ENCODE measurements around a stretch of chr11.

GRCh38 chr11:2788105-2789012 lies 97.2 kb downstream of the CDKN1C start:
- RRBS, result no CpG with 5 or more reads among the region's 21 CpGs

GRCh38 chr11:2793841-2794705 lies 91.5 kb downstream of the CDKN1C start:
- RRBS, result no CpG with 5 or more reads among the region's 20 CpGs

DNA sequence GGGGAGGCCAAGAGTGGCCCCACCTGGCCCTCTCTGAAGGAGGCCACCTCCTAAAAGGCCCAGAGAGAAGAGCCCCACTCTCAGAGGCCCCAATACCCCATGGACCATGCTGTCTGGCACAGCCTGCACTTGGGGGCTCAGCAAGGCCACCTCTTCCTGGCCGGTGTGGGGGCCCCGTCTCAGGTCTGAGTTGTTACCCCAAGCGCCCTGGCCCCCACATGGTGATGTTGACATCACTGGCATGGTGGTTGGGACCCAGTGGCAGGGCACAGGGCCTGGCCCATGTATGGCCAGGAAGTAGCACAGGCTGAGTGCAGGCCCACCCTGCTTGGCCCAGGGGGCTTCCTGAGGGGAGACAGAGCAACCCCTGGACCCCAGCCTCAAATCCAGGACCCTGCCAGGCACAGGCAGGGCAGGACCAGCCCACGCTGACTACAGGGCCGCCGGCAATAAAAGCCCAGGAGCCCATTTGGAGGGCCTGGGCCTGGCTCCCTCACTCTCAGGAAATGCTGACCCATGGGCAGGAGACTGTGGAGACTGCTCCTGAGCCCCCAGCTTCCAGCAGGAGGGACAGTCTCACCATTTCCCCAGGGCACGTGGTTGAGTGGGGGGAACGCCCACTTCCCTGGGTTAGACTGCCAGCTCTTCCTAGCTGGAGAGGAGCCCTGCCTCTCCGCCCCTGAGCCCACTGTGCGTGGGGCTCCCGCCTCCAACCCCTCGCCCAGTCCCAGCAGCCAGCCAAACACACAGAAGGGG lies 37.4 kb downstream of the CDKN1C start:
- RRBS, result no CpG with 5 or more reads among the region's 12 CpGs

DNA sequence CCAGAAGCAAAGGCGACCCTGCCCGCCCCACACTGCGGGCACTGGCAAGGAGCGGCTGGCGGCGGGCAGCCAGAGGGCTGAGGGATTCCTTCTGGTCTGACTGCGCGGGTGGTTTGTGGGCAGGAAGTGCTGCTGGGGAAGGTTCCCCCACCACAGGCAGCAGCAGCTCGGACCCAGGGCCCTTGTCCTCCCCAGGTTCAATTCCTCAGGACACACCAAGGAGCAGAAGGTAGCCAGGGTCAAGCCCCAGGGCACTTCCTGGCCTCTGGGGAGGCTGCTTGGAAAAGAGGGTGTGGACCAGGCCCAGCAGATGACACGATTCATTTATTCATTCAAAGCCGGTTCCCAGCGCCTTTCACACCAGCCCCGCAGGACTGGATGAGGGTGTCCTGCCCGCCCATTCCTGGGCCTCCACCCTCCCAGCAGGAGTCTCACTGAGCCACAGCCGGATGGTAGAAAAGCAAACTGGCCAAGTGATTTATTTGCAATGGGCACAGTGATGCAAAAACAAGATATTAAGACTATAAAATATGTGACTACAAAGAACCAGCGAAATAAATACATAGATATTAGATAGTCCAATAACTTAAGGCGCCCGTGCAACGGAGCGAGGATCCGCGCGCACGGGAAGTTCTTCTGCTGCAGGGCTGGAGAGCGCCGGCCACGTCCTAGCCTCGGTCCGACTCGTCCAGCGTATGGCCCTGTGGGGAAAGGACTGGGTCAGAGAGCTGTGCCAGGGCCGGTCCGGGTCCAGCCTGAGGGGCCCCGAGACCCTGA lies 1.1 kb downstream of the PHLDA2 start:
- RRBS, result 16% methylated on average over 13 of the region's 34 CpGs

- RRBS, result 28% methylated on average over 5 of the region's 55 CpGs
Observed at GRCh38 chr11:2930030-2931146, 1.2 kb upstream of the PHLDA2 start.

- RRBS, result no CpG with 5 or more reads among the region's 10 CpGs
Observed at GRCh38 chr11:2941089-2942019, 12.1 kb upstream of the PHLDA2 start.

DNA sequence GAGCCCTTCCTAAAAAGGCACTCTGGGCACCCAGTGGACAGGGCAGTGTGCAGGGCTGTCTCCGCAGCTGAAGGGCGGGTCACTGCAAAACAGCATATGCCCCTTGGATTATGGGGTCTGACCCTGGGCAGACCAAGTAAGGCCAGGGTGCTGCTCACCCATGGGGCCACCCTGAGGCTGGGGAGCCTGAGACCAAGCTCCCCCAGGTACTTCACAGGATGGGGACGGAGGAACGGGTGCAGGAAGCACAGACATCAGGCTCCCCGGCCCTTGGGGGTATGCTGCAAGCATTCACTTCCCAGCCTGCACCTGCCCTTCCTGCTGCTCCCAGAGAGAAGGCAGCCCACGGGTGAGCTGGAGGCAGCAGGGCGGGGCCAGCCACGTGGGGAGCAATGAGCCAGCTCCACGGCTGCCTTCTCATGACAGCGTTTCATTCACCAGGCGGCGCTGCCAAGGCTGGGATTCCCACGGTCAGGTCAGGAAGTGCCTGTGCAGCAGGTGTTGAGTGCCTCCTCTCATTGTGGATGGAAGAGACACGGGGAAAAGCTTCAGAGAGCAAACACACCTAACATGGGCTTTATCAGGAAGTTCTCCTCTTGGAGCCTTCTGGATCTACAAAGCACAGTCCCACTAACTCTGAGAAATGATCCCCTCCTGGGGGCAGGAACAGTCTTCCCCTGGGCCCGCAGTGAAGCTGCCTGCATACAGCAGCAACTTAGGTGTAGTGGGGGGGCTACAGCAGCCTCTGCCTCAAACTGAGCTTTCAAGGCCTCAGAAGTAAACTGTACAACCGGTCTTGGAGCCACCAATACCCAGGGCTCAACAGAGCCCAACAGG lies 14.5 kb upstream of the PHLDA2 start:
- RRBS, result no CpG with 5 or more reads among the region's 16 CpGs

- RRBS, result no CpG with 5 or more reads among the region's 5 CpGs
Observed at GRCh38 chr11:3021967-3022265, 29.8 kb upstream of the NAP1L4 start.

DNA sequence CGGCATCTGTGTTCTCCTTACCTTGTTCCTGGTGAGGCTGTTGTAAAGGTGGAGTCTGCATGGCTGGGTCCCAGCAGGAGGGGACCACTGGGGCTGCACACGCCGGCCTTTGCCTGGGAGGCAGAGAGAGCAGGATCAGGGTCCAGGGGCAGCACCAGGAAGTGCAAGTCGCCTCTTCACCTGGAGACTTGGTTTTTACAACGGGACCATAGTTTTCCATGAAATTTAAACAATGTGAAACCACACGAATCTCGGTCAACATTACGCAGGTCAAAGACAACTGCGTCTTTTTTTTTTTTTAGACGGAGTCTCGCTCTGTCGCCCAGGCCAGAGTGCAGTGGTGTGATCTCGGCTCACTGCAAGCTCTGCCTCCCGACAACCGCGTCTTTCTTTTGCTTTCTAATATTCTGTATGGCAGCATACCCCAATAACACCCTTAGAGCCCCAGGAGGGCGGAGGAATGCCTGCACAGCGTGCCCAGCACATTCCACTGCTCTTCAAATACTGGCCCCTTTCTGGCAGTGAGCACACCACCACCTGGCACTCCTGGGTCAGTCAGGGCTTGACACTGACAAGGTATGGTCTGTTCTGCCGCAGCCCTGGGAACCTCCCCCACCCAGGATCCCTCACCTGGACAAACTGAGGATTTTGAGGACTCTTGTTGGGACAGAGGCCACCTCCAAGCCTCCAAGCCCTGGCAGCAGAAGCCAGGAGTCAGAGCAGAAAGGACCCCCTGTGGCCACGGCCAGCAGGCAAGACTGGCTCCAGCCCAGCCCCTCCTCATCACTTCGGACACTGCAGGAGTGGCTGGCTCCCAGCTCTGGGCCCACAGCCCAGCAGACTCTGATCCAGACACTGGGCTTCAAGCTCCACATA lies 14.8 kb downstream of the CARS1 start:
- RRBS, result no CpG with 5 or more reads among the region's 21 CpGs

DNA sequence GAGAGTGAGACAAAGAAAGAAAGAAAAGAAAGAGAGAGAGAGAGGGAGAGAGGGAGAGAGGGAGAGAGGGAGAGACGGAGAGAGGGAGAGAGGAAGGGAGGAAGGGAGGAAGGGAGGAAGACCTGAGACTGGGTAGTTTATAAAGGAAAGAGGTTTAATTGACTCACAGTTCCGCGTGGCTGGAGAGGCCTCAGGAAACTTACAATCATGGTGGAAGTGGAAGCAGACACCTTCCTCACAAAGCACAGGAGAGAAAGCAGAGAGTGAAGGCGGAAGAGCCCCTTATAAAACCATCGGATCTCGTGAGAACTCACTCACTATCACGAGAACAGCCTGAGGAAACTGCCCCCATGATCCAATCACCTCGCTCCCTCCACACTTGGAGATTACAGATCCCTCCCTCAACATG lies 12.2 kb upstream of the CARS1 start:
- RRBS, result no CpG with 5 or more reads among the region's 8 CpGs

DNA sequence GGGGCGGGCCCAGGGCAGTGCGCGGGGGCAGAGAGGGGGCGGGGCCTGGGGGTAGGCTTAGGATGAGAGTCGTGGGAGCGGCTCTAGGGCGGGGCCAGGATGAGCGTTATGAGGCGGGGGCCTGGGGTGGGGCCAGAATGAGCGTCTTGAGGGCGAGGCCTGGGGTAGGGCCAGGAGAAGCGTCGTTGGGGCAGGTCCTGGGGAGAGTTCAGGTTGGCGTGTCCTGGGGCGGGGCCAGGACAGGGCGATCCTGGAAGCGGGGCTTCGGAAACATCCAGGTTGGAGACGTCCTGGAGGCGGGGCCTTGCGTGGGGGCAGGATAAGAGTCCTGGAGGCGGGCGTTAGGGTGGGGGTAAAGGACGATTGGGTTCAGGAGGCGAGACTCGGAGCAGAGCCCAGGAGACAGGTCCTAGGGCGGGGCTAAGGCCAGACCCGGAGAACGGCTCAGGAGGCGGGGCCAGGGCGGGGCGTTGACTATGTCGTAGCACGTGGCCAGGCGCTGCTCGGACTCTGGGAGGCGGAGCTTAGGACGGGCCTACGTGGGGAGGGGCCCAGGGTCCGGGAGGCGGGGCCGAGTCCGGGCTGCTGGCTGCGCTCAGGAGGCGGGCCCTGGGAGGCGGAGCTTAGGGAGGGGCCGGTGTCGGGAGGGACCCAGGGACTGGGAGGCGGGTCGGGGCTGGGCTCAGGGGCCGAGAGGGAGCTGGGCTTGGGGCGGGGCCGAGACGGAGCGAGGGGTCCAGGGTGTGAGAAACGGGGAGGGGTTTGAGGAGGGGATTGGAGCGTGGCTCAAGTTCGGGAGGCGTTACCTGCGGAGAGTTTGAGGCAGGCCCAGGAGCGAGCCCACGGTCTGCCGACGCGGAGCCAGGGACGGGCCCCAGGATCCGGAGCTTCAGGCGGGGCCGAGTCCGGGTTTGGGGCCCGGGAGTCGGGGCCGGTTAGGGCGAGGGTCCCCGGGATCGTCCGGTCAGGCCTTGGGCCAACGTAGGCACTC lies 43.9 kb upstream of the ZNF195 start:
- RRBS, result no CpG with 5 or more reads among the region's 78 CpGs

- RRBS, result no CpG with 5 or more reads among the region's 1 CpG
Observed at GRCh38 chr11:3758778-3758977, 38.7 kb downstream of the NUP98 start.

DNA sequence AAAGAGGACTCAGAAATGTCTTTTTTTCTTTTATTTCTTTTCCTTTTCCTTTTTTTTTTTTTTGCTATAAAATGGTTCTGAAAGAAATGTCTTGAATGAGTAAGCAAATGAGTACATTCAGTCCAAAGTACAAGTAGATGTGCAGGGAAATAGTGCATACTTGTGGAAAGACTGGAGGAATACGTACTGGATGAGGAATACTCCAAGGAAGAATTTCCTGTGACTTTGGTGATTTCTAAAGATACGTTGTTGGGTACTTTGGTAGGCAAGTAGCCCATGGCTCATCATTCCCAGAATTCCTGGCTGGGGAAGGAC lies 4.6 kb upstream of the NUP98 start:
- RRBS, result no CpG with 5 or more reads among the region's 2 CpGs

GRCh38 chr11:3838237-3839028 lies 2.3 kb downstream of the RHOG start:
- RRBS, result no CpG with 5 or more reads among the region's 5 CpGs

- RRBS, result no CpG with 5 or more reads among the region's 14 CpGs
Observed at GRCh38 chr11:3841963-3842377, 1.2 kb upstream of the RHOG start.

DNA sequence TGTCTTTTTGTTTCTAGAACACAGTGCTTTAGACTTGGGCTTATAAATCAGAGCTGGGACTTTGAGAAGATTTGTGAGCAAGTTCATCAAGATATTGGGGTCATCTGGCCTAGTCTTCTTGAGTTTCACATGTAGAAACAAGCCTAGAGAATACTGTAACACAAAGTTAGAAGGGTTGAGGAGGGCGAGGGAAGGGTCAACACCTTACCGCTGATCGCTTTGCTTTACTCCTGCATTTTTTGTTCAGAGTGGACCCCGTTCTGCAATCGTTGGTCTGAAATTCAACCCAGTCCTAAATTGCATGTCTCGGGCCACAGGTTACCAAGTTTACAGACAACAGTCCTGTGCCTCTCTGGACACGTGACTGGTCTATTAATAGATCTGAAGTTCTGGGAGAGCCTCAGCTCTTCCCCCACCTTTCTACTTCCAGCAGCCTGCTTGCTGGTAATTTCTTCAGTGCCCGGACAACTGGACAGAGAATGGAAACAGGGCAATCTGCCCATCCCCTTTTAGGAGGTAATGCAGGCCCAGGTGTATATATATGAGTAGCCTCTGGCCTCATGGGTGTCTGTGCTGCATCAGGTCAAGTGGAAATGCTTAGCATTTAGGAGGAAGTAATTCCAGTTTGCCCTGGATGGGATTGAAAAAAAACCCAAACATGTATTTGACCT lies 74.2 kb downstream of the STIM1 start:
- RRBS, result no CpG with 5 or more reads among the region's 8 CpGs

DNA sequence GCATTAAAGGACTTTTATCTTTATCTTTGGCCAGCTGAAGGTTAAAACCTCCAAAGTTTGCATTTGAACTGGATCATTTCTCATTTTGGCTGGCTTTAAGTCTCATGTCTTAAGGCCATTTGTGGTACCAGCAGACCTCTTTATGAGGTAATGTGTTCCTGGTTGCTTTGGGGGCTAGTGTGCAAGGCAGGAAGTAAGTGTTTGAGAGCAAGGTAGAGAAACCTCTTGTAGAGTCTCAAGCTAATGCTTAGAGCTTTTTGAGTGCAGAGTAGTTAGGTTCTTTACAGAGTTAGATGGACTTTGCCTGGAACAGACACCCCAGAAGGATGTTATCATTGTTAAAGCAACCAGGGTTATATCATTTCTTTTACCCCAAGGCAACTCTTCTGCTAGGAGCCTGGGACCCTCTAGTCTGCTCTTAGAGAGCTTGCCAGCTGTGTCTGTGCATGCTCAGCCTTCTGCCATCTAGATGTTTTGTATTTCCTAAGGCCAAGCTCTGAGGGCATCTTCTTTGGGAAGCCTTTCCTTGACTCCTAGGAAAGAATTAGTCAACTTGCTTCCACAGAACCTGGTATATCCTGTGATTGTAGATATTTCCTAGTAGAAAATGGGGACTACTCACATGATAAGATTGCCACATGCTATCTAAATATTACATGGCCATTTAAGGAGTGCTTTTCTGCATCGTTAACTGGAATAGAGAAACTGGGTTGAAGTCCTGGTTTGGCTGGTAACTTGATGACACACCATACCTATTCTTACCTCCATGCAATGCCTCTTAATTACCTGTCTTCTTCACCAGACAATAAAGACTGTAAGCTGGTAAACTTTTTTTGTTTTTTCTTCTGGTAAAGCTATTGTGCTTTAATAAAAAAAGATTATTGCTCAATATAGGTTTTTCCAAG lies 87.5 kb downstream of the STIM1 start:
- RRBS, result no CpG with 5 or more reads among the region's 1 CpG

GRCh38 chr11:3947031-3947508 lies 91.6 kb downstream of the STIM1 start:
- RRBS, result no CpG with 5 or more reads among the region's 1 CpG

DNA sequence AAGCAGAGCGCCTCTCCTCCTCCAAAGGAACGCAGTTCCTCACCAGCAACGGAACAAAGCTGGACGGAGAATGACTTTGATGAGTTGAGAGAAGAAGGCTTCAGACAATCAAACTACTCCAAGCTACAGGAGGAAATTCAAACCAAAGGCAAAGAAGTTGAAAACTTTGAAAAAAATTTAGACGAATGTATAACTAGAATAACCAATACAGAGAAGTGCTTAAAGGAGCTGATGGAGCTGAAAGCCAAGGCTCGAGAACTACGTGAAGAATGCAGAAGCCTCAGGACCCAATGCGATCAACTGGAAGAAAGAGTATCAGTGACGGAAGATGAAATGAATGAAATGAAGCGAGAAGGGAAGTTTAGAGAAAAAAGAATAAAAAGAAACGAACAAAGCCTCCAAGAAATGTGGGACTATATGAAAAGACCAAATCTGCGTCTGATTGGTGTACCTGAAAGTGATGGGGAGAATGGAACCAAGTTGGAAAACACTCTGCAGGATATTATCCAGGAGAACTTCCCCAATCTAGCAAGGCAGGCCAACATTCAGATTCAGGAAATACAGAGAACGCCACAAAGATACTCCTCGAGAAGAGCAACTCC lies 93.8 kb upstream of the RRM1 start:
- RRBS, result no CpG with 5 or more reads among the region's 14 CpGs

DNA sequence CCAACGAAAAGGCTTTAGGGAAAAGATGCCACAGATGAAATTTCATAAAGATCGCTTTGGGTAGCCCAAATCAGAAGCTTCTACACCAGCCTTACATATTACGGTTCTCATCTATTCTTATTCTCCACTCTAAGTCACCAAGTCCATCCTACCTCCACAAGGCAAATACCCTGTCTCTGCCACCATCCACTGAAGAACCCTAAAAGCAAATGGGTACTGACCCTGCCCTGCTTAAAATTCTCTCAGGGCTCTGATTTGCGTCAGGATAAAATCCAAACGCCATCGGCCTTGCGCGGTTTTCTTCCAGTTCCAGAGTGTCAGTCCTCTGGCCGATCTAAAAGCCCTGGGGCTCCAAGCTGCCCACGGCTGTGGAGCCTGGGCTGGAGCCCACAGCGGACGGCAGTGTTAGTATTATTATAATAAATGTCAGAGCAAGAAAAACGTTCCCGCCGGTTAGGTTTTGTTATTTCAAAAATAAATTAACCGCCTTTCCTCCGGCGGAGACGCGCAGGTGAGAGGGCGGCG lies 518 bp upstream of the RRM1 start:
- RRBS, result 0% methylated on average over 2 of the region's 22 CpGs